Jurkat, Clone E6-1 (cell line): ENCODE results near the gene CCDC83.

- RRBS, result no CpG with 5 or more reads among the region's 4 CpGs
These were observed 27.6 kb downstream of the TENM4 start for GRCh38 chr11:79413004-79413817.

GRCh38 chr11:79441316-79441836 is 546 bp upstream of the TENM4 start:
- RRBS, result no CpG with 5 or more reads among the region's 13 CpGs

GRCh38 chr11:79580684-79581167 is 139.9 kb upstream of the TENM4 start:
- RRBS, result no CpG with 5 or more reads among the region's 4 CpGs

GRCh38 chr11:81709802-81710039 is 1023.9 kb downstream of the FAM181B start:
- RRBS, result no CpG with 5 or more reads among the region's 2 CpGs

GRCh38 chr11:82155613-82156067 is 578.0 kb downstream of the FAM181B start:
- RRBS, result no CpG with 5 or more reads among the region's 19 CpGs

GRCh38 chr11:82841748-82842433 is 58.3 kb downstream of the PRCP start:
- RRBS, result no CpG with 5 or more reads among the region's 4 CpGs

GRCh38 chr11:82889177-82889713 is 11.0 kb downstream of the PRCP start:
- RRBS, result no CpG with 5 or more reads among the region's 3 CpGs

- RRBS, result 97% methylated on average over 4 of the region's 60 CpGs
These were observed 69.0 kb downstream of the DDIAS start for GRCh38 chr11:82970473-82971075.

- RRBS, result no CpG with 5 or more reads among the region's 8 CpGs
These were observed 51.8 kb downstream of the RAB30 start for GRCh38 chr11:83019804-83020363.

DNA sequence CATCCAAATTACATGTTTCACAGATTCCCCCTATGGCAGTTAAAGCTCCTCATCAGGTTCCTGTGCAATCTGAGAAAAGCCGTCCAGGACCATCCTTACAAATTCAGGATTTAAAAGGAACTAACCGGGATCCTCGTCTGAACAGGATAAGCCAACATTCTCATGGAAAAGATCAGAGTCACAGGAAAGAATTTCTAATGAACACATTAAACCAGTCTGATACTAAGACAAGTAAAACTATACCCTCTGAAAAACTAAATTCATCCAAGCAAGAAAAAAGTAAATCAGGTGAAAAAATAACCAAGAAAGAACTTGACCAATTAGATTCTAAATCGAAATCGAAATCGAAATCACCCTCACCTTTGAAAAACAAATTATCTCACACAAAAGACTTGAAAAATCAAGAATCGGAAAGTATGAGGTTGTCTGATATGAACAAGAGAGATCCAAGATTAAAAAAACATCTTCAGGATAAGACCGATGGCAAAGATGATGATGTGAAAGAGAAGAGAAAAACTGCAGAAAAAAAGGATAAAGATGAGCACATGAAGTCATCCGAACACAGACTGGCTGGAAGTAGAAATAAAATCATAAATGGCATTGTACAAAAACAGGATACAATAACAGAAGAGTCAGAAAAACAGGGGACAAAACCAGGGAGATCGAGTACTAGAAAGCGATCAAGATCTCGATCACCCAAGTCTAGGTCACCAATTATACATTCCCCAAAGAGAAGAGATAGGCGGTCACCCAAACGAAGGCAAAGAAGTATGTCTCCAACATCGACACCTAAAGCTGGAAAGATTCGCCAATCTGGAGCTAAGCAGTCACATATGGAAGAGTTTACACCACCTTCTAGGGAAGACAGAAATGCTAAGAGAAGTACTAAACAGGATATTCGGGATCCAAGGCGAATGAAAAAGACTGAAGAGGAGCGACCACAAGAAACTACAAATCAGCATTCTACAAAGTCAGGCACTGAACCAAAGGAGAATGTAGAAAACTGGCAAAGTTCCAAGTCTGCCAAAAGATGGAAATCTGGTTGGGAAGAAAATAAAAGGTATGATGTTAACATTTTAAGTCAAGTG is 9.1 kb downstream of the PCF11 start:
- RRBS, result no CpG with 5 or more reads among the region's 19 CpGs

DNA sequence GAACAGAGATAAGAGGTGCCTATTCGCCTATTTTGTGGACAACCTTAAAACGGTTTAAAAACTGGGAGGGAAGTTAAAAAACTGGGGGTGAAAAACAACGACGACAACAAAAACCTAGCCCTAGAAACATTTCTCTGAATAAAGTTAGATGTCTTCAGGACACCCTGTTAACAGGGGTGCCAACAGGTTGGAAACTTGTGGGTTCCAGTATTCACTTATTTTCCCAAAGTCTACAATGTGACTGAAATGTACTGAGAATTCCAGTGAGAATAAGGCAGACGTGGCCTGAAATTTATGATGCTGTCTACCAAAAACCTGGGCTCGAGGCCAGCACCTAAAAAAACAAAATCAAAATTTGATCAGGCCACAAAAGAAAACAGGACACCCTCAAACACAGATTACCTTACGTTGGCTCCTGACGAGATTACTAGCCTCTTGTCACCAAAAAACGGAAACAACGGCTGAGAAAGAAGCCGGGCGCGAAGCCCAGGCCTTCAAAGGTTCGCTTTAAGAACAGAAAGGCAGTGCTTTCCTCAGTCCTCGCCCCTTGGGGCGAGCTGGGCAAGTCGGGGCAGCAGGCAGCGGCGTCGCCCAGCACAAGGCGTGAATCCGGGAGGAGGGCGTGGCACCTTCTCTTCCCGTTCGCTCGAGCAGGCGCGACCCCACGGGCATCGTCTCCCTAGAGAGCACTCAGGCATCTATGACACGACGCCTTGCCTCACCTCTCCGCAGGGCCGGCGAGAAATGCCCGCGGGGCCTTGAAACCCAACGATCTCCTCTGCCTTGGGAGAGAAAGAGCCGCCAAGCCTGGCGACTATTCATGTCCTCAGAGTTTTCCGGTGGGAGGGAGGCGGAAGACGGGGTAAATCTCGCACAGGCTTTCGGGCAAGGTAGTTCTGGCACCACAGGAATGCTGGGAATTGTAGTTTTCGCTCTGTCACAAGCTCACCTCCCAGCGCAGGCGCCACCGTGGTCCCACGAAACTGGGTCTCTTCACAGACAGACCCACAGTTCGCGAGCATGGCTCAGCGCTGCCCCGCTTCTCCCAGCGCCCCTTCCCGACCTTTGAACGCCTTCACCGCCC is 674 bp downstream of the CCDC90B start:
- RRBS, result 0% methylated on average over 7 of the region's 58 CpGs

DNA sequence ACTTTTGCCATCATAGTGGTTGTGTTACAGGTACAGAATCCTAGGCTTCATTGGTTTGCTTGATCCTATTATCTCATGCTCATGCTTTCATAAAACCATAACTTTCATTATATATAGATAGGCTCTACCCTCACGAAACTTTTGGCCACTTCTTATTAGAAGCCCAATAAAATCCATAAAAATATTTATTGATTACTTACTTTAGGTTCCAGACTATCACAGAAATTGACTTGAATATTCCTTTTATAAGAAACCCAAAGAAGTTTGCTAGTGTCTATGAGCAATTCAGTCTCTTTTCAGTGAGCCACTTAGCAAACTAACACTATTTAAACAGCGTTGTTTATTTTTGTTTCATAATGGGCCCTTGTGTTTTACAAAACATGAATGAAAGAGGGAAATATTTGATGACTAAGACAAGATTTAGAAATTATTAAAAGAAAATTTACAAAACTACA is 964.5 kb upstream of the CCDC90B start:
- RRBS, result no CpG with 5 or more reads among the region's 2 CpGs

GRCh38 chr11:84897808-84898035 is 729.4 kb downstream of the DLG2 start:
- RRBS, result no CpG with 5 or more reads among the region's 1 CpG

DNA sequence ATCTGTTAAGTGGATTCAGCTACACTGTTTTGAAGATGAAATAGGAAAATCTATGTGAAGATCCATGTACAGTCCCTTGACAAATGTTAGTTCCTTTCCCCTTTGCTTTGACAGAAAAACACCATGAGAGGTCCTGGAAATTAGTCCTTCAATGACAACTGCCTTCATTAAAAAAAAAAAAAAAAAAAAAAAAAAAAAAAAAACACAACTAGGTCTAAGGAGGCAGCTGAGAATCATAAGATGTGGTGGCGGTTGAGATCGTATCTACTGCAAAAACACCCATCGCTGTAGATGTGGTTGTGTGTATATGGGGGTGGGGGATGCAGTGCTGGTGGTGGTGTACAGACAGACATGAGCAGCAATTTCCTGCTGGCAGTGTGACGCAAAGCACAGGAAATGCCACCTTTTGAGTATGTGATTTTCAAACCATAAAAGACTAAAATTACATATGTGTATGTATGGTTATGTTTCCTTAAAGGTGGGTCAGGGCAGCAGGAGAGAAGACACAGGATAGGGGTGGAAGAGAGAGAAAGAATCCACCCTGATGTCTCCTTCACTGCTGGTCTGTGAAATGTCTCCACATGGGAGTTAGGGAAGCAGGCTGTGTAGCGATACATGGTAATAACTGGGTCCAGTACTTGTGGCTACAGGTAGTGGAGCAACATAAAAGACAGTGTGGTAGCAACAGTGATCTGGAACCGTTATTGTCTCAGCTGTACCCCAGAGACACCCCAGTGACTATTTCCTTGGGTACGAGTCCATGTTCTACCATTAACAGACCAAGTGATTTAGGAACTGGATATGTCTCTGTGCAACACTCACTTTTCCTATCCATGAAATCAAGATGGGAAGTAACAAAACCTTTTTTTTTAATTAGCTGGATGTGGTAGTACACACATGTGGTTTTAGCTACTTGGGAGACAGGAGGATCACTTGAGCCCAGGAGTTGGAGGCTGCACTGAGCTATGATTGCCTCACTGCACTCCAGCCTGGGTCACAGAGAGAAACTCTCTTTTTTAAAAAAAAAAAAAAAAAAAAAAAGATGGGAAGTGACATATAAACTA is 57.9 kb downstream of the SYTL2 start:
- RRBS, result no CpG with 5 or more reads among the region's 7 CpGs

DNA sequence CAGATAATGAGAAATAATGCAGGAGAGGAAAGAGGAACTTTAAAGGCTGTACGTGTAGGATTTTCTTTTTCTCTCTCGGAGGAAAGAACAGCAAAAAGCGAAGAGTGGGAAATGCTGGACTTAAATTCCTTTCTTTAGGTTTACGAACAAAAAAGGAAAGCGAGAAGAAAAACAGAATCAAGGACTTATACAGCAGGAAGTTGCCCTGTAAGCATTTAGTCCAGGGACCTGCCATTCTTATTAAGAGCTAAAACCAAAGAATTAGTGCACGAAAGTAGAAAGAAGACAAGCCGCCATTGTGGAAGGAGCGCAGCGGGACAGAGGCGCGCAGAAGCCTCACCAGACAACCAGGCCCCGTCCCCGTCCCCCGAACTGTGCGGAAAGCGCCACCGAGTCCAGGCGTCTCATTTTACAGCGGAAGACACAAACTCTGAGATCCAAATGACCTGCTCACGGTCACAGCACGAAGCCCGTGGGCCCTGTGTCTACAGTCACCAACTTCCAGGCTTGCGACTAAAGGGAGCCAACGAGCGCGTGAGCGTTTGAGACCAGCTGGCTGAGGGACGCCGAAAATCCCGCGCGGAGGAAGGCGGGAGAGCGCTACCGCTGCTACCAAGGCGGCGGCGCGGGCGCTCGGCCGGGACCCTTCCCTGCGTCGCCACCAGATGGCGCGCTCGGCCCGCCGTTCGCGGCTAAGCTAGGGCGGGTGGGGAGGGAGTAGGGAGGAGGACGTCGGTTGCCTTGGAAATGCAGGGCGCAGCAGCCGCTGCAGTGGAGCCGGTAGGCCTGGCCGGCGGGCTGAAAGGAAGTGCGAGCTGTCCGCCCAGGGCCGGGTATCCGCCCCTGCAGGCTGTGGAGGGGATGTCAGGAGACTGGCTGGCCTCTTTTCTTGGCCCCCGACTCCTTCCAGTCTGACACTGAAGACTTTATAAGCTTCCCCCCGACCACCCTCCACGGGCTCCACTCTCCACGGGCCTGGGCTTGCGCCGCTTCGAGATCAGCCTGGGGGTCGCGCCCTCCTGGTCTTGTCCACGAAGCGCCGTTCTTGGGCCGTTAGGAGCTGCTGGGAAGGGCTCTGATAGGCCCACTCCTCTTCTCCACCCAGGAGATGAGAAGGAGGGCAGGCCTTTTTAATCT is at the start of gene CCDC83:
Gene CCDC83, plus strand, starts transcription at position 1,028 of the 1,137 bp plus-strand sequence.
- RRBS, result 6% methylated on average over 3 of the region's 76 CpGs

GRCh38 chr11:85978251-85978949 is 90.5 kb downstream of the PICALM start:
- RRBS, result no CpG with 5 or more reads among the region's 1 CpG

GRCh38 chr11:86032891-86034178 is 35.5 kb downstream of the PICALM start:
- RRBS, result no CpG with 5 or more reads among the region's 5 CpGs

DNA sequence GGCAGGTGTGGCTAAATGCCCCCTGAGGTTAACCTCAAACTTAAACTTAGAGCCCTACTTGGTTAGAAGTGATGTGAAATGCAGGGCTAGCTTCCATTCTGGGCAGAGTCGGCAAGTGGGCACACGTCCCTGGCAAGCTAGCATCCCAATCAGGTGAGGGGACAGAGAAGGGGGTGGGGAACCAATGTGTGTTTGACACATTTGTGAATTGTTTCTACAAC is 83.1 kb upstream of the PICALM start:
- RRBS, result no CpG with 5 or more reads among the region's 2 CpGs

- RRBS, result no CpG with 5 or more reads among the region's 12 CpGs
These were observed 128.7 kb downstream of the CCDC81 start for GRCh38 chr11:86503030-86504229.